AG09319 (cell line): ENCODE measurements around the genes FAM78A, RAPGEF1 and CFAP77.

DNA sequence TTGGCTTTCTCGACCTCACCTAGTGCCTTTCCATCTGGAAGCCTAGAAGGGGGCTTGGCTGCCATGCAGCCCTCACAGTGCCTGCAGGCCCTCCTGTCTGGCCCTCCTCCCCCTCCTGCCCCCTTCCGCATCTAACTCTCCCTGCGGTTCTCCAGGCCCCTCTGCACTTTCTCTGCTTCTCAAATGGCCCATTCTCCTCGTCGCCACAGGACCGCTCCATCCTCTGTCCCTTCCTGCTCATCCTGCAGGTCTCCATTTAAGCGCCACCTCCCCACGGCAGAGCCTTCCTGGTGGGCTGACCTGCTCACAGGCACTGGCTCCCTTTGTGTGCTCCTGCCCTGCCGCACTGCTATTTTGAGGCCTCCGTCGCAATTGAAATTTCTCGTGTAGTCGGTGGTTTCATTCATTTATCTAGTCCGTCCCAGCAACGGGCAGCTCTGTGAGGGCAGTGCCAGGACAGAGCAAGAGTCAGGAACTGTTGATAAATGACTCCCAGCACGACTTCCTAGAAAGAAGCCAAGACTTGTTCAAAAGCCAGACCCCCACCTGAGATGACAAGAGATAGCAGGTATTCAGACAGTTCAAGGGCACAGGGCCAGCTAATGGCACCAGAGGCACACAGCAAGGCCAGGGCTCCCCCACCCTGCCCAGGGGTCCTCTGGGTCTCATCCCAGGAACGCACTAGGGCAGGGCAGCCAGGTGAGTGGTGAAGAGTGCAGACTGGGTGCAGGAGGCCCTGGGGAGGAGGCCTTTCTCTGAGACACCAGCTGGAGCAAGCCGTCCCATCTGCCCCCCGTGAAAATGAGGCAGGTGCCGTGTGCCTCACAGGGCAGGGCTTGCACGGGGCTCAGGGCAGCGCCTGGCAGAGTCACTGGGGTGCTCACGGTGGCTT, 37.1 kb downstream of the FAM78A start:
- RRBS = no CpG with 5 or more reads among the region's 23 CpGs

- RRBS = 3% methylated on average over 42 of the region's 132 CpGs
Measured at GRCh38 chr9:131276408-131277355, at the start of gene FAM78A. Gene FAM78A (minus strand): TSS chr9:131276510.

DNA sequence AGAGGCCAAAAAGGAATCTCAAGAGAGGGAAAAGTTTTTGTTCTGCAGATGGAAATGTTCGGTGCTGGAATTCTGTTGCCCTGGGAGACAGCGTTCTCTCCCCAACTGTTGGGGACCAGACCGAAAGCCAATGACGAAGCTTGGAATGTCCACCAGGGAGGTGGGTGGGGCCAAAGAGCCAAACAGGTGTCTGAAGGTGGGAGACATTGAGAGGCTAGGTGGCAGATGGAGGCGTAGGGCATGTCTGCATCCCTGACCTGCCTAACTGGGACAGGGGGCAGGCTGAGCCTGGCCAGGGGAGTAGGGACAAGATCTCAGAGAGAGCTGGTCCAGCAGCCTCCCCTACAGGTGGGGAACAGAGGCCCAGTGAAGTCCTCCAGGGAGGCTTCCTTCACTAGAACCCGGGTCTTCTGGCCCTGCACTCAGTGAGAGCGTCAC, 4.9 kb upstream of the FAM78A start:
- RRBS = no CpG with 5 or more reads among the region's 7 CpGs

GRCh38 chr9:131424089-131424798, 30.4 kb downstream of the PRRC2B start:
- RRBS = no CpG with 5 or more reads among the region's 15 CpGs

- RRBS = 95% methylated on average over 9 of the region's 26 CpGs
Measured at GRCh38 chr9:131522000-131522708, 8.9 kb downstream of the UCK1 start.

DNA sequence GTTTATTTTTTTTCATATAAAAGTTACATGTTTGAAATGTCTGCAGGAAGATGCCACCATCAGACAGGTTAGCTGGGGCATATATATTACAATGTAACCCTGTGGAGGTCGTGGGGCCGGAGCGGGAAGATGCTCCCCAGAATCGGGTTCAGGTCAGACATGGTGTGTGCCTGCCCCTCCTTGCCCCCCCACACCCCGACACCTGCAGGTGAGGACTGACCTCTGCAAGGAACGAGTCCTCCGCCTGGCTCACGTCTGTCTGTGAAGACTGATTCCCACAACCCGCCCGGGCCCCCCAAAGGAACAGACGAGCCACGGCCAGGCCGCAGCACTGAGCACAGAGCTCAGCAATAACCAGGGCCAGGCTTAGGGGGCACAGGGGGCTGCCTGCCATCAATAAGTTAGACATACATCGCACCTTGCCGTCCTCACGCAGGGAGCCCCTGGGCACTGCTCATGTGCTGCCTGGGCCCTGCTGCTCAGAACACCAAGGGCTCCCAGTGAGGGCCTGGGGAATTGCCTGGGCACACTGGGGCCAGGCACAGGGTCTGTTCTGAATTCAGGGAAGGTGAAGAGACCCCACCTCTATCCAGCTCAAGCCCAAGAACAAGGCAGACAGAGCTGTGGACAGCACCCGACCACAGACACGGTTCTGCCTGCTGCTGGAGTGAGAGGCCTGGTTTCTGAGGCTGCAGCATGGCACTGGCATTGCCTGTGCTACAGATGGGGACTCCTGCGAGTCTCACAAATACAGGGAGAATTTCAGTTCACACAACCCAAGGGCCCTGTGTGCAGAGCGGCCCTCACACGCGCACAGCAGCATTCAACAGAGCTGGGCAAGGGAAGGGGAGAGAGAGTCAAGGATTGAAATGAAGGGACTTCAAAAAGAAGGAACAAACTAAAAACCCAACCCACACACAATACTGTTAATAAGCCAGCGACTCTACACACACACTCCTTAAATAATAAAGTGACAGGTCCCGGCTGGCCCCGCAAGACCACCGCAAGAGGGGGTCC, 31.8 kb downstream of the PRRT1B start:
- RRBS = no CpG with 5 or more reads among the region's 26 CpGs

DNA sequence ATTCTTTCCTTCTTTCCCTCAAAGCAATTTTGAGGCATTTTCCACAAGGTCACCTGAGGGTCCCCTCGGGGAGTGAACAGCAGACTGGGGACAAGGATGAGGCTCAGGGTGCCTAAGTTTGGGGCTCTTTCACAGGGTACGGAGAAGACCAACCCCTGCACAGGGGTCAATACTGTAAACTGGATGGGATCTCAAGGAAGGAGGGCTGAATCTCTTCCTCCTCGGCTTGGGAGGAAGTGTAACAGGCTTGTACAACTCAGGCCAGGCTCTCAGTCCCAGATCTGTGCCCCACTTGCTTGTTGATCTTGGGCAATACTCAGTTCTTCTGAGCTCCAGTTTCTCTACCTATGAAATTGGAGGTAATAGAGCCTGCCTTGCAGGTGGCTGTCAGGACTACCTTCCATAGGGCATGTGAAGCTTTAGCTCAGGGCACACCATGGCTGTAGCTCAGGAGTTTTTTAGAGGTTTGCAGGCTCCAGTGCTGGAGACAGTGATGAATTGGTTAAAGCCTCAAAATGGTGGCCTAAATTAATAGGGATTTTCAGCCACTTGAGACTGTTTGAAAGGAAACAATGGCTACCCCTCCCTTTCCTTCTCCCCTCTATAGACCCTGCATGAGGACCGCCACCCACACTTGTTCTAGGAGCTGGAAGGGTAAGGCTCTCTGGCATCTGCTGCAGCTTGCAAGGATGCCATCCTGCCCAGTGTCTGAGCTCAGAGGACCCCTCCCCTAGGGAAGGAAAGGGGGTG, 78.7 kb downstream of the PRRT1B start:
- RRBS = no CpG with 5 or more reads among the region's 4 CpGs

DNA sequence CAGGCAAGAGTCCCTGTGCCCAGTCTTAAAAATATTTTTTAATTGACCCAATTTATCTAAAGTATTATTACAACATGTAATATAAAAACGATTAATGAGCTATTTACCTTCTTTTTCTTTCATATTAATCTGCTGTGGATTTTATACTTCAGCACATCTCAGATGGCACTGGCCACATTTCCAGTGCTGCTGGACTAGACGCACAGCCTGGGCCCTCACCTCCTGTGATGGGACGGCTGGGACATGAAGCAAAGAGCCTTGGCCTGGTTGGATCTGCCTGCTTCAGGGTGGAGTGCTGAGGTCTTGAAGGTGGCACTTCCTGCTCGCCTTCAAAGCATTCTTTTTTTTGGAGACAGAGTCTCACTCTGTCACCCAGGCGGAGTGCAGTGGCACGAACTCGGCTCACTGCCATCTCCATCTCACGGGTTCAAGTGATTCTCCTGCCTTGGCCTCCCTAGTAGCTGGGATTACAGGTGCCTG, 73.2 kb downstream of the RAPGEF1 start:
- RRBS = no CpG with 5 or more reads among the region's 8 CpGs

- RRBS = no CpG with 5 or more reads among the region's 10 CpGs
Measured at GRCh38 chr9:131695066-131695603, 44.7 kb downstream of the RAPGEF1 start.

GRCh38 chr9:131731468-131732638, 8.0 kb downstream of the RAPGEF1 start:
- RRBS = no CpG with 5 or more reads among the region's 18 CpGs

GRCh38 chr9:131734805-131735286, 5.0 kb downstream of the RAPGEF1 start:
- RRBS = no CpG with 5 or more reads among the region's 9 CpGs

DNA sequence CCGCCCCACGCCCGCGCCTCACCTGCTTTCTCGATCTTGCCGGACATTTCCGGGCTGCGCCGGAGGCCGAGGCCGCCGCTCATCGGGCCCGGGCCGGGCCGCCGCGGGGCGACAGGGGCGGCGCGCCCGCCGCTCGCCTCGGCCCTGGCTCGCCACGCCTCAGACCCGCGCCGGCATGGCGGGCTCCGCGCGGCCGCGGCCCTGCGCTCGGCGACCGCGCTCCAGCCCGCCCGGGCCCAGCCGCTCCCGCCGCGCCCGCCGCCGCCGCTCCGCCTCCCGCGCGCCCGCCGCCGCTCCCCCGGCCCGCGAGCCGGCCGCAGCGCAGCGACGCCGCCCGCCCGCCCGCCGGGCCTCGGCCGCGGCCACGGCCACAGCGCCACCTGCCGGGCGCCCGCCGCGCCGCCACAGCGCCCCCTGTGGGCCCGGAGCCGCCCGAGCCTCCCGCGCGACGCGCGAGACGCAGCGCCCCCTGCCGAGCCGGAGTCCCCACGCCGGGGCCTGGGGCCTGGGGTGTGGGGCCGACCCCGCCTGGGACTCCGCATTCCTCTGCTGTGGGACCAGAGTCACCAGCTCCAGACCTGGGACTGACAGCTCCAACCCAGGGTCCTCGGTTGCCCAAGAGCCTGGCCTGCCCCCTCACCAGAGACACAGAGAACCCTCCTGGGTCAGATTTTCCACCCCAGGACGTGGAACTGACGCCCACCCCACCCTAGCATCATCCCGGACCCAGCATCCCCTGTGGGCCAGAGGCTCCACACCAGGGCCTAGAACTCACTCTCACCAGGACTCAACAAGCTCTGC, at the start of gene RAPGEF1:
TSS of gene RAPGEF1 (minus strand) at position 329 of the 801 bp plus-strand sequence.
- RRBS = under 1% methylated on average over 76 of the region's 106 CpGs

- RRBS = no CpG with 5 or more reads among the region's 4 CpGs
Measured at GRCh38 chr9:132272483-132272960, 82.3 kb downstream of the SETX start.

GRCh38 chr9:132295553-132296284, 59.1 kb downstream of the SETX start:
- RRBS = no CpG with 5 or more reads among the region's 5 CpGs

- RRBS = no CpG with 5 or more reads among the region's 4 CpGs
Measured at GRCh38 chr9:132329251-132329811, 25.5 kb downstream of the SETX start.

DNA sequence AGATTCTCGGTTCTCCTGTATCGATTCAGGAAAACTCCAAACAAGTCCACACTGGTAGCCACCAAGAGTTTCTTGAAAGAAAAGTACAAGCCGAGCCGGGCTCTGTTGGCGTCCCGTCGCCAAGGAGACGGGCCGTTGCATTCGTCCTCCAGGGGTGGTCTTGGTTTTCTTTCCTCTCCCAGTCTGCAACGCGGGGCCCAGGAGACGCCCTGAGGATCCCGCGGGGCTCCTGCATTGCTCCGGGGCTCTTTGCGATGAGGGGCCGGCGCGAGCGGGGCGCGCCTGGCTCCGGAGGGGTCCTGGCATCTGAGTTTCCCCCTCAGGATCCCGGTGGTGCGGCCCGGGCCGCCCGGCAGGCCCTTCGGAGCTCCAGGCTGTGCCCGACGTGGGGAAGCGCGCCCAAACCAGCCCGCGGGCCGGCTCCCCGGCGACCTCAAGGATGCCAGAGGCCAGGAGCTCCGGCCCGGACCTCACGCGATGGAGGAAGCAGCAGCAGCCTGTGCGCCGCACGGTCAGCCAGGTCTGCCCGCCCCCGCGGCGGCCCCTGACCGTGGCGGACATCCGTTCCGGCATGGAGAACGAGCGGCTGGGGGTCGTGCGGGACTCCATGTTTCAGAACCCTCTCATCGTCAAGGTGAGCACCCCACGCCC, at the start of gene CFAP77:
TSS of gene CFAP77 (plus strand) at position 379 of the 651 bp plus-strand sequence.
- RRBS = 1% methylated on average over 10 of the region's 60 CpGs

GRCh38 chr9:132548282-132548812, 34.1 kb upstream of the BARHL1 start:
- RRBS = 78% methylated on average over 3 of the region's 12 CpGs

- RRBS = no CpG with 5 or more reads among the region's 29 CpGs
Measured at GRCh38 chr9:132671015-132671903, 995 bp downstream of the GTF3C4 start.

DNA sequence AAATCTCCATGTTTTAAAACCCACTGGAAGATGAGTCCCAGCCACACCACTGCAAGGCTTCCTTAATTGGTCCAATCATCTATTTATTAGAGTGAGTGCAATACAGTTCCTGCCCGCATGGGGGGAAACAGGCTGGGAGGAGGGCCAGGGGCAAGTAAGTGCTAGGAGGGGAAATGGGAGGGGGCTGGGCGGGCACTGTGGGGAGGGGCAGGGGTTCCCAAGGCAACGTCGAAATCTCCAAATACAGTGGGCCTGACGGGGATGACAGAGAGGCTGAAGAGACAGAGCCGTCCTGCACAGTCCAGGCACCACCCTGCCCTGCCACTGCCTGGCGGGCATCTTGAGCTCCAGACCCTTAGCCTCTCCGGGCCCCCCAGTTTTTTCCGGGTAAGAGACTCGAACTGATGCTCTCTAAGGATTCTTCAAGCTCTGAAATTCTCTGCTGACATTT, 98.7 kb downstream of the GTF3C4 start:
- RRBS = no CpG with 5 or more reads among the region's 10 CpGs

DNA sequence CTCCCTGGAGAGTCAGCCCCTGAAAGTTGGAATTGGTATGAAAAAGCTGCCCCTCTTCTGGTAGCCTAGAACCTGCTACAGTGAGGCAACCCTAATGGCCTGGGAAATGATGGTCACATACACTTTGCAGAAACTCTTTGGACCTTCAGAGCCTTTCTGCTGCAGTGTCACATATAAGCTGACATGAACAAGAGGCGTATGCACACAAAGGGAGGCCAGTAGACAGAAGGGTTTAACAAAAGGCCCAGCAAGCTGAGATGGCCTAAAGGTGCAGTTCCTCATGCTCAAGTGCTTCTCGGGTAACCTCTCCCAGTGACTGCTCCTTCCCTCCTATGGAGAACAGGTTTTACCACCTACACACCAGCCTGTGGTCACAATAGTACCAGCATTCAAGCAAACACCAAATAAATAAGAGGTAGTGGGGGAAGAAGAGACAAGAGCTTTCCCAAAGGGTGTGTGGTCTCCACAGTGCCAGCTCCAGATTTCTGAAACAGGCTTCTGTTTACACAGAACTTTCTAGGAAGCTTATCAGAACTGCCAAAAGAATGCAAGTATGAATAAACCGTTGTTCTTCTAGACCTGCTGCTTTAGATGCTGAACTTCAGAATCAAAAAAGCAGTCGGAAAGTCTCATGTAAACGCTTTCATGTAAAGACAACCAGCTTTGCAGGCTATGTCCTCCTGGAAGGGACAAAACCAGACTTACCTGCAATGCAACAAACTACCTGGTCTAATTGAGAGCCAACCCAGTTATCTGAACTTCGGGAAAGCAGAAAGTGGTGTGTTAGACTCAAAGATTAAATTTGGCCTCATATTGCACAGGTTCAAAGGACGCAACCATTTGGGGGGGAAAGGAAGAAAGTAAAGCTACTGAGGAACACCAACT, 16.6 kb downstream of the SPACA9 start:
- RRBS = no CpG with 5 or more reads among the region's 7 CpGs